Thoracic aorta endothelial cell (primary cell): ENCODE data around the gene AFDN.

GRCh38 chr6:166475845-166476133 is 93.0 kb upstream of the MPC1 start:
- CAGE, long polyA plus RNA: no peak

- CAGE, long polyA plus RNA: no peak
Measured at GRCh38 chr6:166478758-166479570, 96.2 kb upstream of the MPC1 start.

GRCh38 chr6:166541749-166542184 is 44.7 kb downstream of the RAMACL start:
- CAGE, long polyA plus RNA: no peak

- CAGE, long polyA plus RNA: no peak
Measured at GRCh38 chr6:166569311-166570025, 17.0 kb downstream of the RAMACL start.

DNA sequence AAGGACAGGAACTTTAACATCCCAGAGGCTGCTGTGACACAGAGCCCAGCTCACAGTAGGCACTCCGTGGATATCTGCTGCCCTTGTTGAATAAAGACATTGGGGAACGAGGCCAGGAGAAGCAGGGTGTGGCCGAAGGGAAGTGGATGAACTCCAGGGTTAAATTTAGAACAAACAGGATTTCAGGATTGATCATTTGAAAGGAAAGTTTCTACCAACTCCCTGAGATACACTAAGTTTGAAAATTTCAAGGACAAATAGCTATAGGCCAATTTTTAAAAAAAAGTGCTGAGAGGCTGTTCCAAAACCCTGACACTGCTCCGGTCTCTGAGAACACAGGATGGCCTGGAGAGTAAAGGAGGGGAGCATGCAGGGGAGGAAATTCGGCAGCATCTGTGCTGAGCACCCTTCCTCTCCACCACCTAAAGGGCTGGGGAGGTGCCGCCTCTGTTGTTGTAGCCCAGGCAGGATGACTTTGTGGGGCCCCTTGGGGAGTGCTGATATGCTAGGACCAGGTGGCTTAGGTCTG is 9.6 kb upstream of the RPS6KA2 start:
- CAGE, long polyA plus RNA: no peak

GRCh38 chr6:166861969-166862742 is 94.2 kb downstream of the RNASET2 start:
- CAGE, long polyA plus RNA: no peak

DNA sequence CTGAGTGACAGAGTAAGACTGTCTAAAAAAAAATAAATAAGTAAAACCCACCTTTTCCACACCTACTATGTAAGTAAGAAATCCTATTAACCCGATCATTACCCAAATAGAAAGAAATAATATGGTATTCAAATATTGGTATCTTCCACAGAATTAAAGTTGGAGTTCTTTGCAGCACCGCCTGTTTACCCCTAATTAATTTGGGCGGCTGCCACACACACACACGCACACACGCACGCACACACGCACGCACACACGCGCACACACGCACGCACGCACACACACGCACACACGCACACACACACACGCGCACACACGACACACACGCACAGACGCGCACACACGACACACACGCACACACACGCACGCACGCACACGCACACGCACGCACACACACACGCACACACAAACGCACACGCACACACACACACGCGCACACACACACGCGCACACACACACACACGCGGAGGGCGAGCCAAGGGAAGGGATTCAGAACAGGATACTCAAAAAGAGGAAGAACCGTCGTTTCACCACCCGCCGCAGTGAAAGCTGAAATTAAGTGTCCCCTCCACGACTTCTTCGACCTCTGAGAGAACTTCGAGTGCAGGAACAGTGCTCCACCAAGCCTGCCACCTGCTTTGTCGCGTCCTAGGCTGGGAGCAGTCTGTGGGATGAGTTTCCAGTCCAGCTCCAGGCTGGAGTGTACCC is 1.2 kb downstream of the RNASET2 start:
- CAGE, long polyA plus RNA: no peak

GRCh38 chr6:167047535-167047998 is 48.4 kb downstream of the CEP43 start:
- CAGE, long polyA plus RNA: no peak

DNA sequence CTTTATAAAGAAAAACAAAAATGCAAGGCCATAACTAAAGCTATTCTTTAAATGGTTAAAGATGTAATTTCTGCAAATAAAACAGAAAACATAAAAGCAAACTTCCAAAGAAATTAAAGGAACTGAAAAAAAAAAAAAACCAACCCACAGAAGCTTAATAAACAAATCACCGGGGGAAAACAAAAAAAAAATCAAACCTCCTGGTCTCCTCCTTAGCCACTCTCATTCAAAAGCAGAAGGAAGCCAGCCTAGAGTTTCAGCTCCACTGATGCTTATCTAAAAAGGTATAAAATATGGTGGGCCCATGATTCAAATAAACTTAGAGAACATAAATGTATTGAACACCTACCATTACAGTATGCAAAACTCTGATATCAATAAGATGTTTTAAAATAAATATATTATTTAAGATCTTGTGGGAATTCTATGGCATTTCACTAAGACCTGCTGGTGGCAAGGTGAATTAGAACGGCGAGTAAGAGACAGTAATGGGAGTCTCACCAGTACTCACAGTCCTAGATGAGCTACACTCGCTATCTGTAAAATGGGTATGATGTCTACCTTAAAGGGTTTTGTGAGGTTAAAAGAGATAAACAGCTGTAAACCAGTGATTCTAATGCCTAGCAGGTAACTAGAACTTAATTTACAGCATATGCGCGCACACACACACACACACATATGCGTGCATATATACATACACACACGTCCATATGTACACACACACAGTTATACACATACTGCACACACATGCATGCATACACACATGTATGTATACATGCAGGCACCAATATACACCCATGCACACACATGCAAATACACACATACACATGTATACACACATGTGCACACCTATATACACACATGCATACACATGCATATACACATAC is 1.5 kb downstream of the CCR6 start:
- CAGE, long polyA plus RNA: no peak

GRCh38 chr6:167125449-167125952 is 2.6 kb downstream of the CCR6 start:
- CAGE, long polyA plus RNA: no peak

DNA sequence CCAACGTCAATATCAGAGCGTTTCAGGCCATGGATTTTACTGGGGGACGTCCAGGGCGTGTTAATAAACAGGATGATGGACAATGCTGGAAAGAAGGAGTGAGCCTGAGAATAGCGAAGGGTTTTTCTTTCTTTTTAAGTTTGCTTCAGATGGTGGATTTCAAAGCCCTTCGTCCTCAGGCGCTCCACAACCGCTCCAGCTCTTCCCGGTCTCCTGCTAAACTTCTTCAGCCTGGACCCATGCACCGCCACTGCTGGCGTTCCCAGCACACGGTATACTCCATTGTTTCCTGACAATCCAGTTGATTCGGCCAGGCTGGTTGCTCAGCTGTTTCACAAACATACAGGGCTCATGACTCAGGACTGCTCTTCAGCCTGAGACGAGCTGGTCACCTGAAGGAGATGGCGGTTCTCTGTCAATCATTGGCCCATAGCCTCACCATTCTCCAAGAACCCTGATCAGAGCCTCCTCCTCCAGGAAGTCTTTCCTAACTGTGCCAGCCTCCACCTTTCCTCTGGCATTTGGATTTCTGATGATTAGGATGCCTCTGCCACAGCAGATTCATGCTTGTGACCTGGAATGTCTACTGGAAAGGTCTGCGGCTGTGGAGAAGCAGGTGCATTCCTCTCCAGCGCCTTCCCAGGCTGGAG is 12.0 kb downstream of the CCR6 start:
- CAGE, long polyA plus RNA: no peak

DNA sequence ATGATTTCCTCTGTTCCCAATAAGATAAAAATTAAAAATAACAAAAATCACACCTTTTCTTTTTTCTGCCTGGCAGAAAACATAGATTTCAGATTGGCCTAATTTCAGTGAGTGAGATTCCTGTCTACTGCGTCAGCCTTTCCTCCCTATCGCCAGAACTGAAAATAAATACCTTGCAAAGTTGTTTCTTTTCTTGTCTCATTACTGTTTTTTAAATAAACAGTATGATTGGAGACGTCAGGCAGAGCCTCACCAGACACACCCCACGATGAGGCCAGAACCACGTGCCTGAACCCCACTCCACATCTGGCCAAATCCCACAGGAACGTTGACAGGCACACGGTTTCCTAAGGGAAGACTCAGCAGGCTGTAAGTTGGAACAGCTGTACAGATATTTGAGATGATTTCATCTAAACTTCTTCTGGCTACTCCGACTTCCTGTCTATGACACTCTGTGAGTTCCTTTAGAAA is 219.2 kb downstream of the TTLL2 start:
- CAGE, long polyA plus RNA: no peak

GRCh38 chr6:167560166-167560355 is 235.2 kb downstream of the TTLL2 start:
- CAGE, long polyA plus RNA: no peak

DNA sequence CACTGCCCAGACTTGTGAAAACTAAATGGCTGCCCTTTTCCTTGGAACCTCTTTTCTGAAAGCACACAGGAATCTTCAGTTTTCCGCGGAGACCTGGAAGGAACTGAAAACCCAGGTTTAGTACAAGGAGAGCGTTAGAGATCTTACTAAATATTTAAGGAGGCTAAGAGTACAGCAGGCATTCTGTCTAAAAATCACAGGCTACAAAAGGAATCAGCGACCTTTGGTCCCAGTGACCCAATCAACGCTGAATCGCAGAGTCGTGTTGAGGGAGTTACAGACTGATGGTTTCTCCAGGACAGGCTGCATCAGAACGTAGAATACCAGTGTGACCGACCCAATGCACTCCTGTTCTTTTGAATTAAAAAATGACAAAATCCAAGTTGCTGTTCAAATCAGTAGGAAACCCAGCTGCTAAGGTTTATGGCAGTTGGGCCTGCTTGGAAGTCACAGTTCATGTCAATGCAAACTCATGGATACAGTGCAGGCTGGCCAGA is 155.9 kb upstream of the AFDN start:
- CAGE, long polyA plus RNA: no peak

DNA sequence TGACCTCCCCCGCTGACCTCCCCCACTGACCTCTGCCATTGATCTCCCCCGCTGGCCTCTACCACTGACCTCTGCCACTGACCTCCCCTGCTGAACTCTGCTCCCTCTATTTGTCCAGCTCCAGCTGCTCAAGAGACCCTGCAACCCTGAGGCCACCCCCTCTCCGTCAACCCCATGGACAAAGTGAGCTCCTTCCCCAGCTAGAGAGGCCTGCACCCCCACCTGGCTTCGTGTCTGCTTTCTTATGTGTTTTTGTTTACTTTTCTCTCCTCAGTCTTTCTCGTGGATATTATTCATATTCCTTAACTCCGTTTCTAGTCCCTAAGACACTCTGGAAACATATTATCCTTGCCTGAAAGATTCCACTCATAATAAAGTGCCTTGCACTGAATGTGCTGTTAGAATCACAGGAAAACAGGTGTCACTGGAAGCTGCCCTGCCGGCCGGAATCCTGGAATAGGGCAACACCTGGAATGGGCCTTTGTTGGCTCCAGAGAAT is 91.0 kb upstream of the AFDN start:
- CAGE, long polyA plus RNA: no peak

GRCh38 chr6:167825056-167825369 is 1.7 kb upstream of the AFDN start:
- CAGE, long polyA plus RNA: no peak

DNA sequence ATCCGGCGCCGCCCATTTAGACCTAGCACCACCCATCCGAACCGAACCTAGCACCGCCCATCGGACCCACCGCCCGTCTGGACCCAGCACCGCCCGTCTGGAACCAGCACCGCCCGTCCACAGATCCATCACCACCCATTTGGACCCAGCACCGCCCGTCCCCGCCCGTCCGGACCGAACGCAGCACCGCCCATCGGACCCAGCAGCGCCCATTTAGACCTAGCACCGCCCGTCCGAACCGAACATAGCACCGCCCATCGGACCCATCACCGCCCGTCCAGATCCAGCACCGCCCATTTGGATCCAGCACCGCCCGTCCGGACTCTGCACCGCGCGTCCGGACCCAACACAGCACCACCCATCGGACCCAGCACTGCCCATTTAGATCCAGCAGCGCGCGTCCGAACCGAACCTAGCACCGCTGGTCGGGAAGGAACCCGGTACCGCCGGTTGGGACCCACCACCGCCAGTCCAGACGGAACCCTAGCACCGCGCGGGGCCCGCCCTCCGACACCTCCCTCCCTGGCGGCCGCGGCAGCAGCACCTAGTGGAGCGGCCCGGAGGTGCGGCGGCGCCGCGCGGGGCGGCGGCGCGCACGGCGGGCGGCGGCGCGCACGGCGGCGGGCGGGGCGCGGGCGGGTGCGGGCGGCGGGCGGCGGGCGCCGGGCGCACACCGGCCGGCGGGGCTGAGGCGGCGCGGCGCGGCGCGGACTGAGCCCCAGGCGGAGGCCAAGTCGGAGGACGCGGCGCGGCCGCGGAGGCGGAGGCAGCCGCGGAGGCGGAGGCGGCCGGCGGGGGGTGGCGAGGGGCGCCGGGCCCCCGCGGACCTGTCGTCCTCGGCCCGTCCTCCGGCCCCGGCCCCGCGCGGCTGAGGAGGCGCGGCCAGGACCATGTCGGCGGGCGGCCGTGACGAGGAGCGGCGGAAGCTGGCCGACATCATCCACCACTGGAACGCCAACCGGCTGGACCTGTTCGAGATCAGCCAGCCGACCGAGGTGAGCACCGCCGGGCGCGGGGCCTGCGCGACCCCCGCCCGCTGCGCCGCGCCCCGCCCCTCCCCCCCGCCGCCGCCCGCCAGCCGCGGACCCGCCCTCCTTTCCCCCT is at the start of gene AFDN:
AFDN (plus strand) TSS at position 669 of the 1,104 bp plus-strand sequence.
- CAGE, long polyA plus RNA: no peak

DNA sequence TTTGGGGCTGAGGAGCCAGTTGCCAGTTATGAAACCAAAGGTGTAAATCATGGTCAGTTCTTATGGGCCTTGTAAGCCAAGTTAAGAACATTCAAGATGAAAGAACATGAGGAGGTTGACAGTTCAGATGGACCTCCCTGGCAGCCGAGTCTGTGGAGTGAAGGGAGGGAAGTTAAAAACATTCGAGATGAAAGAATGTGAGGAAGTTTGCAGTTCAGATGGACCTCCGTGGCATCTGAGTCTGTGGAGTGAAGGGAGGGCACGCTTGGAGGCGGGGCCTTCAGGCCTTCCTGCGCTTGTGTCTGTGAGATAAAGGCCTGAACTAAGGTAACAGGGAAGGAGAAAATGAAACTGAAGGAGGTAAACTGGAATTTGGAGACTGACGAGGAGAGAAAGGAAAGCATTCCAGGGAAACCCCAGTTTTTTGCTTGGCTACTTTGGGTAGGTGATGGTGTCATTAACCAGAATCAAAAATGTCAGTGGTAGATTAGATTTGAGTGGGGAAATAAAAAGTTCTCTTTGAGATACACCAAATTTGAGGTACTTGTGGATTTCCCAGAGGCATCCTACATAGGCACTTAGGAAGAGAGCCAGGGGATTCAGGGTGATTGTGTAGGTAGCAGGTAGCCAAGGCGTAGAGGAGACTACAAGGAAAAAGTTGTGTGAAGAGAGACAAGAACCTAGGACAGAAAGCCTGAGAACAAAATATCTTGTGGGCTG is 14.2 kb downstream of the AFDN start:
- CAGE, long polyA plus RNA: no peak

DNA sequence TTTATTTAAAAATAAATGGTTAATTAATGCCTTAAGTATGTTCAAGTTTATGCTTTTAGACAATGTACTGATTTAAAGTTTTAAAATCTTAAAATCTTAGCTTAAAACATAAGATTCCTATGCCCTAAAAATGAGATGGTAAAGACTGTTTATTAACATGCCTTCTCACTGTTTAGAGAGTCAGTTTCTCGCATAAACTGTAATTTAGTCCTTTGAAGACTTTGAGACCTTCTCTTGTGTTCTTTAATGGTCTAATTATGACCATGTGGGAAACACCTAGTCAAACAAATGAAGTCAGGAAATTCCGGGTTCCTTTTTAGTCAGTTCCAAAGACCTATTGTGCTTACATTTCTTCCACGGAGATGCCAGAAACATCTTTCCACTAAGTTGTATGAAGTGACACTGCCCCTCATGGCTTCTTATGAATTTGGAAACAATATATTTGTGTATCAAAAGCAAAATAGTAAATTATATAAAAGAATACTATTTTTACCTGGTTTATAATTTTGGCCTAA is 64.2 kb upstream of the KIF25 start:
- CAGE, long polyA plus RNA: no peak

- CAGE, long polyA plus RNA: no peak
Measured at GRCh38 chr6:167936044-167936497, 61.4 kb upstream of the KIF25 start.